Cardiac septum (tissue), 1 donor: Measurements from ENCODE around the genes SCO1 and TMEM238L.

- PRO-cap = no peak
Measured at GRCh38 chr17:10135953-10136735, 62.3 kb downstream of the GAS7 start.

DNA sequence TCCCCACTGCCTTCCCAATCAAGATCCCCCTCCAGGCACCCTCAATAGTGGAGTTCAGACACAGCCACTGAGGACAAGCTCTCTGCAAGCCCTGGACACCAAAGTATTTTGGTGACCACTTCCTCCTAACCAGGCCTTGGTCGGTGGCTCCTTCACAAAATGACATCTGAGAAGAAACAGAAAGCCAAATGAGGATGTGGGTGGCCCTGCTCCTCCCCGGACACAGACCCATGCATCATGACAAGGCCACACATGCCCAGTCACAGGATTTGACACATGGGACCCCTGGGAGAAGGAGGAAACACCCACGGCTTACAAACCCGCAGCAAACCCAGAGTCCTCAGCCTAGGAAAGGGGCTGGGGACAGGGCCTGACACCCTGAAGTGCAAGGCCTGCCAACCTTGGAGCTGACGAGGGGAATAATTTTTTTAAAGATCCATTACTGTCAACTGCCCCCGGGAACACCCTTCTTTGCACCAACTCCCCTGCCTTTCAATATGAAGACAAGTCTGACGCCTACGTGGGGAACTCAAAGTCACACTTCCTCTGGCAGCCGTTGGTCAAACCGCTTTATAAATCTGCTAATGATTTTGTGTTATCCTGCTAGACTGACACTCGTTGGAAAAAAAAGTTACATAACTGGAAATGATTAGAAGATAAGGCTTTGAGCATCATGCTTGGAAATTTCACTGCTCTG lies 41.4 kb downstream of the GAS7 start:
- PRO-cap = unidirectional peak, minus-strand start at position 161 of the sequence

- PRO-cap = no peak
Measured at GRCh38 chr17:10340147-10340479, 32.7 kb downstream of the MYH13 start.

DNA sequence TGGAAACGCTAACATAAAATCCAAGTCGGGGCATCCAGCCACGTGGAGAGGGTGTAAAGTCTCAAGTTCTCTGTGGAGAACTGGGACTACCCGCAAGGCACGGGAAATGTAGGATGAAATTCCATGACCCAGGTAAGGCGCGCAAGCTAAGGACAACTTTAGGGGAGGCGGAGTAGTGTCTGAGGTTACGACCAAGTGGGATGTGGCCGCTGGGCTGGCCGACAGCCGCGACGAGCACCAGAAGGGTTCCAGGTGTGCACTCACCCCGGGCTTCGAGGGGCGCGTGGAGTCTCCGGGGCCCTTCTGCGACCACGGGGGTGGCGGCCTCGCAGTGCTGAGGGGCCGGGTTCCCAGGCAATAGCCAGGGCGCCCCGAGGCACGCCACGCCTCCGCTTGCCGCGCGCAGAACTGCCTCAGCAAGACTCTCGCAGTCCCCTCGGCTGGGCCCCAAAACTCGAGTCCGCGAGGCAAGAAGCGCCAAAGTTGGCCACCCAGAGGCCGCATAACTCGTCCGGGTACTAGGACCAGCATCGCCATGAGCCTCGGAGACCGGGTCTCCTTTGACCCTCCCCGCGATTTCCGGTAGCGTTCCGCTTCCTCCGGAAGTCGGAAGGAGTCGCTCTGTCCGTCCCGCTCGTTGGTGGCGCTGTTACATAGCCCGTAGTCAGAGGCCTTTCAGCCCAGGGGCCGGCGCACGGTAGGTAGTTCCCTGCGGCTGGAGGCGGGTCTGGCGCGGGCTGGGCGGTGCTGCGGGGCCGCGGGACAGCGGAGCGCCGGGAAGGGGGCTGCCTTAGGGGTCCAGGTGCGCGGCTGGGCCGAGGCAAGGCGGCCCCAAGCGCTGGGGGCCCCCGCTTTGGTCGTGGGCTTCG lies at the start of gene SCO1:
SCO1 (minus strand) TSS at position 563 of the 869 bp plus-strand sequence.
- PRO-cap = bidirectional peak, plus-strand start at position 667 of the sequence, minus-strand start at position 562 of the sequence

- PRO-cap = unidirectional peak, minus-strand start at chr17:10738773; unidirectional peak, minus-strand start at chr17:10738852
Measured at GRCh38 chr17:10738398-10739106, 8.7 kb upstream of the TMEM220 start.

DNA sequence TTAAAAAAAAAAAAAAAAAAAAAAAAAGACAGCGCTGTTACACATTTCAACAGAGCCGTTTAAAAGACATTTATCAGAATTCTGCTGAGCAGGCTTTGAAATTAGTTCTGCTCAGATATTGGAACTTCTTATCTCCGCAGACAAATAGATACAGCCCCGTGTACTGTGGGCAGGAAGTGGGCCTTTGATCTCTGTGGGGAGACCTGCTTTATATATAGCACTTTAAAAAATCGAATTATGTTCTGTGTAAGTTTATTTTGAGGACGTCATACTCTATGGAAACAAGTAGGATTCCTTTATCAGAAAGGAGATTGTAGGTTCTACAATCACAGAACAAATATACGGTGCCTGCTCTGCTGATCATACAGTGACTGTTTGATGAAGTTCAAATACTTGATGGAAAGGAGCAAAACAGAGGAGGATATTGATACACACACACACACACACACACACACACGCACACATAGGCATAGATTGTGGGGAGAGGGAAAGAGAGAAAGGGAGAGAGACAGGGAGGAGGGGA lies 14.7 kb upstream of the TMEM220 start:
- PRO-cap = no peak

DNA sequence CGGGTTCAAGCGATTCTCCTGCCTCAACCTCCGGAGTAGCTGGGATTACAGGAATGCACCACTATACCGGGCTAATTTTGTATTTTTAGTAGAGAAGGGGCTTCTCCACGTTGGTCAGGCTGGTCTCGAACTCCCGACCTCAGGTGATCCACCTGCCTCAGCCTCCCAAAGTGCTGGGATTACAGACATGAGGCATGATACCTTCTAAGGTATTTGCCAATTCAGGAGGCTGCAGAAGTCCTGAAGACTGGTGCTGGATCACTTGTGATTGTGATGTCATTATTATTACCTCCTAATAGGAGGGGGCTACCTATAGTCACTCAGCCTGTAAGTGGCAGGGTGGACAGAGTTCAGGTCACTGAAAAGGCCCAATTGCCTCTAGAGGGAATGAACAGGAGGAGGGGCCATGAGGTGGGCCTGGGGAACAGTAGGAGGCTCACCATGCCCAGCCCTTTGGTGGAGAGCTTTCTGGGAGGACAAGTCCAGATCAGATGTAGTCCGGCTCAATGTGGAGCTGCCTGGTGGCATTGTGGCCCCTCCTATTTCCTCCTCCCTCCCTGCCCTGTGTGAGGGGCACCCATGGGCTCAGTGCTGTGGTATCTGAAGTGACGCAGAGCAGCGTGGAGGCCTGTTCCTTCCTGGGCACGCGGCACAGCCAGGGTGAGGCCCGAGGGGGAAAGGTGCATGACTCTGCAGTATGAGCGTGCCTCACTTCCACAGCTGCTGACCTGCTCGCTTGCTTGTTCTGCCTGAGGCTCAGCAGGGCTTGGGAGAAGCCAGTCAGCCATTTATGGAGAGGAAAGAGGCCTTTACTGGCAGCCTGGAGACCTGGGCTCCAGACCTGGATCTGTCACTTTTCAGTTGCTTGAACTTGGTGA lies 12.0 kb downstream of the TMEM238L start:
- PRO-cap = no peak

GRCh38 chr17:10803403-10804433 lies at the start of gene TMEM238L:
TSS of gene TMEM238L (minus strand) at chr17:10804099.
- PRO-cap = no peak

DNA sequence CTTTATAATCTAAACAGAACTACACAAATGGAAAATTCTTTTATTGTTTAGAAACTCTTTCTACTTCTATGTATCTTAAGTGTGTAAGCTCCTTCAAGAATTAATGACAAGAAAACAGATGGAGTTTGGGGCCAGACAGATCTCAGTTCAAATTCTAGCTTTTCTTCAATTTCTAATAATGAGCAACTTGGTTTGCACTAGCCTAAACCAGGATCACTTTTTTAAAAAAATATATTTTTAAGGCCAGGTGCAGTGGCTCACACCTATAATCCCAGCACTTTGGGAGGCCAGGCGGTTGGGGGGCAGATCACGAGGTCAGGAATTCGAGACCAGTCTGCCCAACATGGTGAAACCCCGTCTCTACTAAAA lies 76.1 kb upstream of the PIRT start:
- PRO-cap = no peak

DNA sequence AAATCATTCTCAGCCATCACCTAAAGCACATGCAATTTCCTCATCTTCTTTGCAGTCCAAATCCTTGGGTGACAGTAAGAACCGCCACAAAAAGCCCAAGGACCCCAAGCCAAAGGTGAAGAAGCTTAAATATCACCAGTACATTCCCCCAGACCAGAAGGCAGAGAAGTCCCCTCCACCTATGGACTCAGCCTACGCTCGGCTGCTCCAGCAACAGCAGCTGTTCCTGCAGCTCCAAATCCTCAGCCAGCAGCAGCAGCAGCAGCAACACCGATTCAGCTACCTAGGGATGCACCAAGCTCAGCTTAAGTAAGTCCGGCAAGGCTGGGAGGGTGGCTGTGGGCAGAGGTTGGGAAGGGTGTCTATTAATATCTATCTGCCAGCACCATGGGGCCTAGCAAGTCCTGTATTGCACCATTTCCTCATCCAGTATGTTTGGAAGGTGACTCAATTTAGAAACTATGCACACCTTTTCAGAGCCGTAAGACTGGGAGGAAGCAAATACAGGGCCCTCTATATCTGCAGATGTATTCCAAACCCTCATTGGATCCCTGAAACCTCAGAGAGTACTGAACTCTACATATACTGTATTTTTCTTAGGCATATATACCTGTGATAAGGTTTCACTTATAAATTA lies 45.1 kb upstream of the ARHGAP44 start:
- PRO-cap = bidirectional peak, plus-strand start at position 369 of the sequence, minus-strand start at position 281 of the sequence

- PRO-cap = no peak
Measured at GRCh38 chr17:13751125-13751544, 149.4 kb upstream of the HS3ST3A1 start.

- PRO-cap = no peak
Measured at GRCh38 chr17:13776074-13776687, 174.5 kb upstream of the HS3ST3A1 start.

GRCh38 chr17:14306058-14306495 lies 5.2 kb downstream of the HS3ST3B1 start:
- PRO-cap = unidirectional peak, minus-strand start at chr17:14306332

DNA sequence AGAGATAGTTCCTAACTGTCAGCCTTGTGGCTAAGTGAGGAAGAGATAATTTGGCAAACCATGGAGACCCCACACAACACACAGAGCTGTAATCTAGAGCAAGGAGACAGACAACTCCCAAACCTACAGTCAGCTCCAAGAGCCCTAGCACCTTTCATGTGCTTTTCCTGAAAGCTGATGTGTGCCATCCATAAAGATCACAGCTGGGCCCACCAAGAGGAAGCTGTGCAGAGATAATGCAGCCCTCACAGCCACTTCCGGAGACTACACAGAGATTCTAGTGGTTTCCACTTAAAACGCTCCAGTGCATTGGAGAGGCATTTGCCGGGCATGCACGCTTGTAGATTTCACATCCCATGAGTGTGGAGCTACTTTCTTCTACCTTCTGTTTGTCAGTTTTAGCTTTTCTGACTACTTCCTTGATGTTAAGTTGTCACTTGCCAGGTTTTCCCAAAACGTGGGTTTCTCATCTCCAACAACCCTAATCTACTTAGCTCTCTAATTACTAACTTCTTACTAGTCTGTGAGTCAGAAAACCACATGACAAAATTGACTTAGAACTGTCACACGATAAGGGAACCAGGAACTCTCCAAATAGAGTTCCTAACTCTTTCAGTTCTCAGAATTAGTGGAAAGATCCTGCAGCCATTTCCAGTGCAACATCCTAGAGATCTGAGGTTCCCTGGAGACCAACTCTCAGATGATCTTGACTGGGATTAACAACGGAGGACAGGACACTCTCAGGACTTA lies 28.8 kb downstream of the PMP22 start:
- PRO-cap = no peak

- PRO-cap = no peak
Measured at GRCh38 chr17:15306352-15306689, 35.1 kb downstream of the TEKT3 start.

DNA sequence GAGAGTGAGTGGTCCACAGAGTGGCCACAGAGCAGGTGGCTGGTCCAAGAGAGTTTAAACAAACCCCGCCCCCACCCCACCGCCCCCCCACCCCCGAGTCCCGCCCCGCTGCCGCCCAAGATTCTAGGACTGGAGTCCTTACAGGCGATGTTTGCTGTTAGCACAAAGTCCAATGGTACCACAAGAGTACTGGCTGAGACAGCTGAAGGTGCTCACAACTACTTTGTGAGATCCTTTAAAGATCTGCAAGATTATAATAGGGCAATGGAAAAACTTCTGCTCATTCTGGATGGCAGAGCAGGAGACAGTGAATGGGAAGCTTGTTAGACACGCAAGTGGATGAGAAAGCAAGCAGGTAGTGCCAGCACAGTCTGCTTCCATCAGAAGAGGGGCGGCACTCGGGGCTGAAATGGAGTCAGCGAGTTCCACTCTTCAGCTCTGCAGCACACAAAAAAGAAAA lies 4.7 kb upstream of the TEKT3 start:
- PRO-cap = no peak

- PRO-cap = no peak
Measured at GRCh38 chr17:15645644-15645877, 26.1 kb upstream of the FBXW10B start.

DNA sequence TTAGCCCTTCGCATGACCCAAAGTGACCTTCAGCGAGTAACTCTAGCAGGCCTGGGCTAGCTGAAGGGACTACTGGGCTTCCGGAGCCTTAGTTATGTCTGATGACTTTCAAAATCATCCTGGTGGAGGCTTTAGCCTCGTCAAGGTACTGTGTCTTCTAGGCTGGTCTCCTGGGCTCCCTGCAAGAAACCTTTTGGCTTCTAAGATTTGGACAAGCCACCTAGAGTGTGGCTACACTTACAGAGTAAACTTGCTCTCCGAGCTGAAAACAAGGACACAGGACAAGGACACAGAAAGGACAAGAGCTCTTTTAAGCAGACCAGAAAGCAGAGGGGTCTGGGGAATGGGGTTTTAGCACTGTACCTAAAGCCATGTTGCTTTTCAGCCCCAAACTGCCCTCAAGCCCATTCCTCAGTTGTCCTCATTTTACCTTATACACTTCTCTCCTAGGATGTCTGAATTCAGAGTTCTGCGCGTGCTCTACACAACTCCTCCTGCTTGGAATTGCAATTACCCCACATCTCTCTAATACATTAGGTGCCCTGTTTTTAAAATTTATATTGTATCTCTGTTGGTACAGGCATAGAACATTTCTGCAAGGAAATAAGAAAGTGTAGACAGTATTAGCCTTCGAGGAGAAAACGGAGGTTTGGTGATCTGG lies 29.2 kb upstream of the FBXW10B start:
- PRO-cap = no peak

- PRO-cap = no peak
Measured at GRCh38 chr17:15883892-15884120, 61.1 kb upstream of the ADORA2B start.

GRCh38 chr17:15913769-15914147 lies 31.2 kb upstream of the ADORA2B start:
- PRO-cap = unidirectional peak, plus-strand start at chr17:15913955